ENCODE measurements around the genes TRPM3 and GDA.

DNA sequence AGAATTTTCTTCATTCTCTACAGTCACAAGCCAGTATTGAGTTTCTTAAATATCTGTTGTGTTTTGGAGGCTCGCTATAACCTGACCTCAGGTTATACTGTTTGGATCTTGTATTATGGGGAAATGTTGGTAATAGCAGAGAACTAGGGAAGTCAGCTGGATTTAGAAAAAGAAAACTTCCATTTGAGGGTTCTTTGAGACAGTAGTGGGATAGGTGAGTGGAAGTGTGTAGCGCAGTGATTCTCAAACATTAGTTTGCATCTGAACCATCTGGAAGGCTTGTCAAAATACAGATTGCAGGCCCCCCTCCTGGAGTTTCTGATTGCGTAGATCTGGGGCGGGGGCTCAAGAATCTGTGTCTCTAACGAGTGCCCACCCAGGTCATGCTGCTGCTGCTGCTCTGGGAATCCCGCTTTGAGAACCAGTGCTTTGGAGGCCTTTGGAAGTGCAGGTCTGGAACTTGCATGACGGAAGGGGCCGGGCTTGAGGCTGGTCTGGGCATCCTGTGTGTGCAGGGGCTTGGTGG lies 43.9 kb upstream of the TJP2 start:
- PRO-cap, 3 experiments, result no peak in any of the 3 experiments
- RAMPAGE, long total RNA, 4 experiments, result no peak in any of the 4 experiments
- RRBS, result no CpG with 5 or more reads among the region's 8 CpGs

DNA sequence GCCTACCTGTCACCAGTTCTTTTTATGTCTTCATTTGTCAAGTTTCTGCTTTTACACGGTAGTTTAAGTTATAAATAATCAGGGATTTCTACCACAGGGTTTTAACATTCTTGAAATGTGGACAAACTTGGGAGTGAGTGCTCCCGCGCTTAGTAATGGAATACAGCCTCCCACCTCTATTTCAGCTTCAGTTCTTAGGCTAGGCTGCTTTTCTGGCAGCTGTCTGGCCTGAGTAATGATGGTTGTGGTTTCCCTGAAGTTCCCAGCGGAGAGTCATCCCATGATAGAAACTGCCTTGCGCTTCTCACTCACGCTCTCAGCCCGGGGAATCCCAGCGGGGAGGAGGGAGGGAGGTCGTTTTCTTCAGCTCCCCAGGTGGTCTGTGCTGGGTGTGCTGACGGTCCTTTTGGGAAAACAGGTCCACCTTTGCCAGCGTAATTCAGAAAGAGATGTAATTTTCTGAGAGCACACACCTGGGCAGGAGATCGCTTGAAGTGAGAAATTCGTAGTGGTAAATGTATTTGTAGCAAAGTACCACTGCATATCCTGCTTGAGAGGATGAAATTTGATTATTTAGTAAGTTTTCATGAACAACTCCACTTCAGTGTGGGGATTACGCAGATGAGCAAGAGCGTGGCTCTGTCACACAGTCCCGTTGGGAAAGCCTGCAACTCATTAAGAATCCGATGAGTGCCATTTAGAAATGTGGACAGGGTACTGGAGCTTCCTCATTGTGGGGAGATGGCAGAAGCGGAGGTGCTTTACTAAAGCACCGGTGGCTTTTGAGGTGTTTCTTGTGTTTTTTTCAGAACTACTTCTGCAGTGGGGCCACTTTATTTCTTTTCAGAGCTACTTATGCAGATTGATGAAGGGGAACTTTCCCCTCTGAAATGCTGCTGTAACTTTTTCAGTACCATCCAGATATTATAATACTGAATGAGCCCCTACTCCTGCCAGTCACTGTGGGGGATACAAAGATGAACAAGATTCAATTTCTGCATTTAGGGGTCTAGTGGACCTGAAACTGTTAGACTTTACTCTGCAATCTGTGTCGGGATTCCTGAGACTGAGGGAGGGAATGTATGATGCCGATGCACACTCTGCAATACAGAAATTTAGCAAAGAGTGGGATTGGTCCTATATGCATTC lies 1.3 kb downstream of the TJP2 start:
- PRO-cap, 3 experiments, result peak in 2 of 3 experiments; most common plus-strand start position 377 of the sequence (in 2); most common minus-strand start position 196 of the sequence (in 1)
- RAMPAGE, long total RNA, 4 experiments, result no peak in any of the 4 experiments
- RRBS, result no CpG with 5 or more reads among the region's 21 CpGs

- PRO-cap, 3 experiments, result peak in 1 of 3 experiments; most common plus-strand start chr9:69178652 (in 1); most common minus-strand start chr9:69178658 (in 1)
- RAMPAGE, long total RNA, 4 experiments, result no peak in any of the 4 experiments
- RRBS, result no CpG with 5 or more reads among the region's 8 CpGs
Observed at GRCh38 chr9:69178256-69179519, 4.6 kb downstream of the TJP2 start.

- PRO-cap, 3 experiments, result no peak in any of the 3 experiments
- RAMPAGE, long total RNA, 4 experiments, result no peak in any of the 4 experiments
- RRBS, result 68% methylated on average over 3 of the region's 12 CpGs
Observed at GRCh38 chr9:69215792-69216741, 42.0 kb downstream of the TJP2 start.

DNA sequence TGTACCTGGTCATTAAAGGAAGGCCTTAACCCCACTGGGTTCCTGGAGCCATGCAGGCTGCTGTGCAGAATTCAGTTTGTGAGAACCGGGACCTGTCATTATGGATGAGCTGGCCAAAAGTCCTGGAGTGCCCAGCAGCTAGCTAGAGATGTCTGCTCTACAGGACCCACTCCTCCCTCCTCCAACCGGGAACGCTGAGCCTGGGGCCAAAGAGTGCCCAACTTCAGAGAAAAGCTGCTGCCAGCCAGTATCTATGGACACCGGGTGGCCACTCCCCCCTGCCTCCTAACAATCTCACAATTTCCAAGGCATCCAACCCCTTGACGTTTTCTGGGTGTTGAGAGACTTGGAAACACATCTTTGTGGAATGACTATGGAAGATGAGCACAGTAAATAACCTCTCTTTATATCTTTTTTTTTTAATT lies 1.3 kb downstream of the ENTREP1 start:
- PRO-cap, 3 experiments, result no peak in any of the 3 experiments
- RAMPAGE, long total RNA, 4 experiments, result no peak in any of the 4 experiments
- RRBS, result 29% methylated on average over 4 of the region's 5 CpGs

DNA sequence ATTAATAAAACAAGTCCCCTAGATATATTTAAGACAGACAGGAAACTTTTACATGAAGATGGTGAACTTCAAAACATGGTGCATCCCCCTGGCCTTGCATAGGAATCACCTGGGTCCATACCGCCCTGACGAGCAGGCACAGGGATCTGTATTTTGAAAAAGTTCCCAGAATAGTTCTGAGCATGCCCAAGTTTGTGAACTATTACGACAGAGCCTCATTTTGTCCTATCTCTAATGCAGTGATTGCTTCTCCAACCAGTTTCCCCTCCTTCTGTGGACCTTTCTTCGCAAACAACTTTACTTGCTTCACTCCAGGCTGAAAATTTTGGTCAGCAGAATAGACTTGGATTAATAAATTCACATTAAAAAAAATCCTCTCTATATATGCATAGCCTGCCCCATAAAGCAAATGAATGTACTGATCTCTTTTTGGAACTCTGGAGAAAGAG lies 98.0 kb downstream of the APBA1 start:
- PRO-cap, 3 experiments, result no peak in any of the 3 experiments
- RAMPAGE, long total RNA, 4 experiments, result no peak in any of the 4 experiments
- RRBS, result no CpG with 5 or more reads among the region's 4 CpGs

DNA sequence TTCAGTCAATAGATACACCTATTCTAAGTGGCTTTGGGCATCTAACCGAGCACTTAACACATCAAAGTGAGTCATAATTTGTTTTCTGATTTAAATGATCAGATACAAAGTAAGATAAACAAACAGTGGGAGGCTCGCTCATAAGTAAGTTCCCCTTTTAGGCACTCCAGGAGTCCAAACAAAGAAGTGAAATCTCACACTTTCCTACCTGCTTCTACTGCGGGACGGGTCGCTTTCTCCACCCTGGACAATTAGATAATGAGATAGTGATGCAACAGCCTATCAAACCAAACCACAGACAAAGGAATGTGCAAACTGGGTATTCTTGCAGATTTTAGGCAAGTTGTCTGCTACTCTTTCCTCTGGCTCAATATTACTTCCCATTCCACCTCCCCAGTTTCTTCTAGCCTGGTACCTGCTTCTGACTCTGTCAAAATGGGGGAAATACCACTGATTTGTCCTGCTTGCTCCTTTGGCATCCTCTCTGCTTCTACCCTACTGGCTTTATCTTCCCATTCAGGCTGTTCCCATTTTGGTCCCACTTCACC lies 89.9 kb downstream of the APBA1 start:
- PRO-cap, 3 experiments, result peak in 1 of 3 experiments; most common minus-strand start position 497 of the sequence (in 1)
- RAMPAGE, long total RNA, 4 experiments, result no peak in any of the 4 experiments
- RRBS, result no CpG with 5 or more reads among the region's 5 CpGs

DNA sequence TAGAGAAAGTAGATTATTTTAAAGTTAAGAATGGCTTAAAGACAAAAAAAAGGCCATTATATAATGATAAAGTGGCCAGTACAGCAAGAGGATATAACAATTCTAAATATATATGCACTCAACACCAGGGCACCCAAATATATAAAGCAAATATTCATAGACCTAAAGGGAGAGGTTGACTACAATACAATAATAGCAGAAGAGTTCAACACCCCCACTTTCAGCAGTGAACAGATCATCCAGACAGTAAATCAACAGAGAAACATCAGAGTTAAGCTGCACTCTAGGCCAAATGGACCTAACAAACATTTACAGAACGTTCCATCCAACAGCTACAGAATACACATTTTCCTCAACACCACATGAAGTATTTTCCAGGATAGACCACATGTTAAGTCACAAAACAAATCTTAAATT lies 19.0 kb downstream of the APBA1 start:
- PRO-cap, 3 experiments, result no peak in any of the 3 experiments
- RAMPAGE, long total RNA, 4 experiments, result no peak in any of the 4 experiments
- RRBS, result no CpG with 5 or more reads among the region's 1 CpG

- PRO-cap, 3 experiments, result no peak in any of the 3 experiments
- RAMPAGE, long total RNA, 4 experiments, result no peak in any of the 4 experiments
- RRBS, result no CpG with 5 or more reads among the region's 3 CpGs
Observed at GRCh38 chr9:69758901-69759236, 942 bp downstream of the PTAR1 start.

- PRO-cap, 3 experiments, result peak in 1 of 3 experiments; most common minus-strand start chr9:69990862 (in 1)
- RAMPAGE, long total RNA, 4 experiments, result no peak in any of the 4 experiments
Observed at GRCh38 chr9:69990786-69991012, 52.9 kb upstream of the MAMDC2 start.

DNA sequence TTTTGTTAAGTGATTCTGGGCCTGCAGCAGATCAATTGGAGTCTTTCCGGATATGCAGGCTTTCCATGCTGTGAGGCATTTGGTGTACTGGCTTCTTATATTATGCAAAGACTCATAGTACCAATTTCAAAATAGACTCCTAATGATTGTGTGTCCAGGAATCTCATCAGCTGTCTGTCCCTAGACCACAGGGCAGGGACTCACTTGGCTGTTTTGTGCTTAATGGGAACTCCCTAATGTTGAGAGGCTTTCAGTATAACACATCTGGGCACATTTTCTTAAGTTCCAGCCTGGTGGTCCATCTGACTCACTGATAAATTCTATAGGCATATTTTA lies 180.1 kb upstream of the KLF9 start:
- PRO-cap, 3 experiments, result no peak in any of the 3 experiments
- RAMPAGE, long total RNA, 4 experiments, result no peak in any of the 4 experiments
- RRBS, result no CpG with 5 or more reads among the region's 1 CpG

DNA sequence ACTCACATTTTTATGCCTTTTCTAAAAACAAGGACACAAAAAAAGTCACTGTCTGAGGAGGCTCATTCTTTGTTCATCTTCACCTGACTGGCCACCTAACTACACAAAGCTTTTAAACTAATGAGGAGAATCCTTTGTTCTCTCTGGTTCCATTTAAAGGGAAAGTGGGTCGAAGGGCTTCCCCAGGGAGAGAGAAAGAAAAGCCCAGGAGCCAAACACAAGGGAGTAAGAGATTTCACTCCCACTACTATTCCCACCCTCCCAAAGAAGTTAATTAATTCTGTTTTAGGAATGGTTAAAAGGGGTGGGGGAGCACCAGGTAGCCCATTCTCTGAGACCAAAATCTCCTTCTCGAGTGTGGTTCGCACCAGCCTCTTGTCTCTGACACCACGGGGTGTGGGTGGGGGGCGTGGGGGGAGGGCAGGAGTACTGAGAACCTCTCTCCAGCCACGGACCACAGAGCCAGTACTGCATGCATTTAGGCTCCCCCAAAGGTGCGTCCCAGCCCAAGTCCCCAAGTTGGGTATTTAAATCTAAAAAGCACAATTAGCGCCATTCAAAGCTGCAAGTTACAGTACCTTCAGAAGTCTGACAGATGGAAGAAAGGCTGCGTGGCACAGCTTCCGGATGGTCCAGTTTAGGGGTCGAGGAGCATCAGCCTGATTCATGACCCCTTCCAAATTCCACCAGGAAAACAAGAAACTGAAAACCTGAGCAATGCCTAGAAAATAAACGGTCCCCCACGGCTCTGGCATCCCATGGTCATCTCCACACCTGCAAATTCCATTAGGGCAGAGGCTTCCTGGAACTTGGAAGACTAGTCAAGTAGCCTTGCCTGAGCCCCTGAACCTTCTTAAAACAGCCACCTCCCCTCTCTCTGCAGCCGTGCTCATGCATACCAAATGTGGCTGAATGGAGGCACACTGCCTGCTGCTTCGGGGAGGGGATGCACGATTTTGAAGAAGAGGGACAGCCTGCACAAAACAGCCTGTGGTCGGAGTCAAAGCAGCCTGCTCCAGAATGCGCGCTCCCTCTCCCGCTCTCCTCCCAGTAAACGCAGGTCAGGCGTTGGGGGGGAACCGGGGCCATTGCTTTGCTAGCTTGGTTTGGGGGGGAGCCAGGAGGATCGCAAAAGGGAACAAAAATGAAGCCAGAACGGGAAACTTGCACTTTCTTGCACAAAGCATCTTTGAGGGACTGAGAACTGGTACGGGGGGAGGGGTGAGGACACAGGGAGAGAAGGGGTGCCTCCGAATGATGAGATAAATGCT lies at the start of gene TRPM3:
TSS of gene TRPM3 (minus strand) at position 1,022 of the 1,271 bp plus-strand sequence.
- PRO-cap, 3 experiments, result no peak in any of the 3 experiments
- RAMPAGE, long total RNA, 4 experiments, result no peak in any of the 4 experiments
- RRBS, result no CpG with 5 or more reads among the region's 27 CpGs

- PRO-cap, 3 experiments, result peak in 1 of 3 experiments; most common plus-strand start chr9:71630669 (in 1); most common minus-strand start chr9:71630612 (in 1)
- RAMPAGE, long total RNA, 4 experiments, result no peak in any of the 4 experiments
- RRBS, result no CpG with 5 or more reads among the region's 3 CpGs
Observed at GRCh38 chr9:71630431-71630995, 137.8 kb downstream of the CEMIP2 start.

DNA sequence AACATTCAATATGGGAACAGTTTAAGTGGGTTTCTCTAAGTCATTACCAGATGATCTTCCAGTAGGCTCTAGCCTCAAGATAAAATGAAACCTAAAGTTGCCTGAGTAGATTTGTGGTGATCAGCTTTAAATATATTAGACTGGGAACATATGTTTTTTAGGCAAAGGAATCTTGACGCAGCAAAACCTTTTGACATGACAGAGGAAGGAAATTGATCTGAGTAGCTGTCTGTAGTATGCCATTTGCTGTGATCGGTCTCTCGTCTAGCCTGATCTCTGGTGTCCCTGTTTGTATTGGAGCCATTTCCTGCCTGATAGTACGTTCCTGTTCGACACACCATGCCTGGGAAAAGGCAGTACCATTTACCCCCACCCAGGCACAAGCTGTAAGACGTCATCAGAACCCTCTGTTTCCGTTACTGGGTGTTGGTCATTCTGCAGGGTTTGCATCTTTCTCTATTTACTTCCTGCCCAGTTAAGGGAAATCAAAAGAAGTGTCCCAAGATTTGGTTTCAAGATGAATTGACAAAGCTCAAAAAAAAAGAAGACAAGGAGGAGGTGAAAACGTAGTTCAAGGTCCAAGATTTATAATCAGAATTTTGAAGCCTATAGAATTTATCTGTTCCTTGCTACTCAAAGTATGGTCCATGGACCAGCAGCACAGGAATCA lies 129.7 kb downstream of the CEMIP2 start:
- PRO-cap, 3 experiments, result peak in 2 of 3 experiments; most common plus-strand start position 535 of the sequence (in 1); most common minus-strand start position 278 of the sequence (in 2)
- RAMPAGE, long total RNA, 4 experiments, result no peak in any of the 4 experiments
- RRBS, result no CpG with 5 or more reads among the region's 8 CpGs

GRCh38 chr9:71684725-71685109 lies 83.6 kb downstream of the CEMIP2 start:
- PRO-cap, 3 experiments, result no peak in any of the 3 experiments
- RAMPAGE, long total RNA, 4 experiments, result no peak in any of the 4 experiments
- RRBS, result no CpG with 5 or more reads among the region's 5 CpGs

DNA sequence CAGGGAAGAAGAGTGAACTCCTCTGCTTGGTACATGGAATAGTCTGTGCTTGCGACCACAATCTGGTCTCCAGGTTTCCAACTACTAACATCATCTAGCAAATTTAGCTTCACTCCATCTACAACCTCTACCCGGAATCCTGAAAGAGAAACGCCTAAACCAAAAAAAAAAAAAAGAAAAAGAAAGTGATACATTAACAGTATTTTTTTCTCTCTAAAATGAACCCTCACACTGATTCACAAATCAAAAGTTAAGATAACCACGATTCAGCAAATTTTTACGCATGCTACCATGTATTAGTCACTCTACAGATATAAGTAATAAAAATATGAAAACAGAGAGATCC lies 33.5 kb downstream of the CEMIP2 start:
- PRO-cap, 3 experiments, result no peak in any of the 3 experiments
- RAMPAGE, long total RNA, 4 experiments, result no peak in any of the 4 experiments
- RRBS, result no CpG with 5 or more reads among the region's 5 CpGs

DNA sequence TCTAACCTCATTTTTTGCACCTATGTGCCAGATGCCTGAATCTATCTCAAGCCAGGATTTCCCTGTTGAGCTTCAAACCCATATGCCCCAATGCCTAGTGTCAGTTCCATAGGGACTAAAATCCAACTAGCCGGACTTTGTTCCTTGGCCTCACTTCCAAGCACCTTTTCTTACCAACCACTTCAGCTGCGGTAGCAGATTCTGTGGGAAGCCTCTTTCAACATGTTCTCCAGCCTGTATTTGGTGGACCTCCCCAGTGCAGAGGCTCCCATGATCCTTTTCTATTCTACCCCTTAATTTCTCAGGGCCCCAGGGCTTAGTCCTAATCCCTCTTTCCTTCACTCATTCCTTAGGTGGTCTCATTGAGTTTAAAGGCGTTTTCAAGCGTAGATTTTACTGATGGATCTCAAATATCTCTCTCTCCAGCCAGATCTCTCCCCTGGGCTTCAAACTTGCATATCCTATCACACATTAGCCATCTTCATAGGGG lies 17.4 kb downstream of the C9orf57 start:
- PRO-cap, 3 experiments, result no peak in any of the 3 experiments
- RAMPAGE, long total RNA, 4 experiments, result no peak in any of the 4 experiments
- RRBS, result no CpG with 5 or more reads among the region's 4 CpGs

DNA sequence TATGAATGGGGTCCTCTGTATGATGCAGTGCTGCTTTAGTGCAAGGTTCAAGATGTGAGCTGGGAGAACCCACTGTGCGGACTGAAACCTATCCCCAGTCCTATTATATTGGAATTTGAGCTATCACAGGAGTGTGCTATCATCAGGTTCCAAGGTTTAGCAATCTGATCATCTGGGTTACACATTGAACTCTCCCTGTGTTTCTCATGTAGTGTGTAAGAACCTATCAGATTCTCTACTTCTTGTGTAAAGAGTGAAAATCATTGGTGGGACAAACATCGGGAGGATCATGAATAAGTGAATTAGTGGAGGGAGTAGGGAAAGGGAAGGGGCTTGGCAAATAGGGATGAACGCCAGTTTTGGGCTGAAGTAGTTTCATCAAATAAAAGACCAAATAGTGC lies 15.5 kb upstream of the GDA start:
- PRO-cap, 3 experiments, result no peak in any of the 3 experiments
- RAMPAGE, long total RNA, 4 experiments, result no peak in any of the 4 experiments
- RRBS, result no CpG with 5 or more reads among the region's 3 CpGs

DNA sequence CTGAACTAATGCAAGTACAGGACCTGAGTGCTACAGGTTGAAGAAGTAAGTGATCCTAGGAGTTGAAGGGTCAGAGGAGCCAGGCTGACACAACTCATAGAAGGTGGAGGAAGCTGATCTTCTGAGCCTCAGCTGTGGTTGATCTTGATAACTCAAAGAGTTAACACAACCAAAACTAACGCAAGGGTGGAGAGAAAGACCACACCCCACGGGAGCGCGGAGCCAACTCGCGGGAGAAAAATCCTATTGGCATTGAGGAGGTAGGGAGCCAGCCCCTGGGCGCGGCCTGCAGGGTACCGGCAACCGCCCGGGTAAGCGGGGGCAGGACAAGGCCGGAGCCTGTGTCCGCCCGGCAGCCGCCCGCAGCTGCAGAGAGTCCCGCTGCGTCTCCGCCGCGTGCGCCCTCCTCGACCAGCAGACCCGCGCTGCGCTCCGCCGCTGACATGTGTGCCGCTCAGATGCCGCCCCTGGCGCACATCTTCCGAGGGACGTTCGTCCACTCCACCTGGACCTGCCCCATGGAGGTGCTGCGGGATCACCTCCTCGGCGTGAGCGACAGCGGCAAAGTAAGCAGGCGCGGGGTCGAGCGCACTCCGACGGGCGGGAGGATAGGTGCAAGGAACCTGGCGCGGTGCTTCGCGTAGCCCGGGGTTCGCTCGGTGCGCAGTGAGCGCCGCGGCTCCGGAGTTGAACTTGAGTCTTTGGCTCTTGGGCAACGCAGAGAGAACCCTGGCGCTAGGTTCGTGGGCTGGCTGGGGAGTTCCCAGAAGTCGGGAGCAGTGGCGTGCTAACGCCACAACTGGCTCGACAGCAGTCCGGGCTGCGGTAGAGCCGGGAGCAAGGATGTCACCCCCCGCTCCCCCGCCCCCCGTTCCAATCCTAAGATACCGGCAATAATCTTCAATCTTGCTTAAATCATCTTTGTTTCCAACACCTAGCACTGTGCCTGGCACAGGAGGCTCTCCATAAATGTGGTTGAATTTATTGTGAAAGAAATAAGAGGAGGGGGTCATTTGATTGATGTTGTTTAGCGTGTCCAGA lies at the start of gene GDA:
TSS of gene GDA (plus strand) at position 324 of the 1,041 bp plus-strand sequence.
- PRO-cap, 3 experiments, result no peak in any of the 3 experiments
- RAMPAGE, long total RNA, 4 experiments, result start-site peak on the plus strand in 2 of 4 experiments, centred at positions 326 to 331 of the sequence, 15 to 25 reads per replicate
- RRBS, result 8% methylated on average over 13 of the region's 74 CpGs

- PRO-cap, 3 experiments, result no peak in any of the 3 experiments
- RAMPAGE, long total RNA, 4 experiments, result no peak in any of the 4 experiments
- RRBS, result no CpG with 5 or more reads among the region's 4 CpGs
Observed at GRCh38 chr9:72916705-72917323, 36.0 kb downstream of the ALDH1A1 start.

Data from adrenal gland (tissue), 7 donors.